Jurkat, Clone E6-1 (cell line): ENCODE measurements around the gene CCZ1B.

DNA sequence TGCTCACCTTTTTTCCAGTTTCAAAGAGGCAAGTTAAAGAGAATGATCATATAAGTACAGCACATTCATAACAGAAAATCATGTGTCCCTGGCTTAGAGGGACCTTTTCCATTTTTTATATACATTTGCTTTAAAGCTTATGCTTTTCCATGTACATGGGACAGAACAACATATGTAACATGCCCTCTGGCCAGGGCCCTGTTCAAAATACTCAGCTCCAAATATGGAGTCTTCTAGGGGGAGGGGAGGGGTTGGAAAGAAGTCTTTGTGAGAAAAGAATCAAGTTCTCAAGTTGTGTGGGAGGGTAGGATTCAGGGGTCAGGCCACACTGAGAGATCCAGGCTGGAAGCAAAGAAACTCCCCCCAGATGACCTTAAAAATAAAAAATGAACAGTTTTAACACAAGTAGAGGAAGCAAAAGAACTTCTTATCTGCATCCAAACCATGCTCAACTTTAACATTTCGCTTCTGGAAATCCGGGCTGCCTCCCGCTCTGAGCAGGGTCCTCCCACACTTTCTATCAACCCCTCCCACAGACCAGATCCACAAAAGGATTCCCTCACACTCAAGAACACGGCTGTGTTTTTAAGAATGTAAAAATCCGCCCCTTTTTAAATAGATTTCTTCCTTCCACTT, 44.1 kb downstream of the CYTH3 start:
- RRBS, result no CpG with 5 or more reads among the region's 5 CpGs

DNA sequence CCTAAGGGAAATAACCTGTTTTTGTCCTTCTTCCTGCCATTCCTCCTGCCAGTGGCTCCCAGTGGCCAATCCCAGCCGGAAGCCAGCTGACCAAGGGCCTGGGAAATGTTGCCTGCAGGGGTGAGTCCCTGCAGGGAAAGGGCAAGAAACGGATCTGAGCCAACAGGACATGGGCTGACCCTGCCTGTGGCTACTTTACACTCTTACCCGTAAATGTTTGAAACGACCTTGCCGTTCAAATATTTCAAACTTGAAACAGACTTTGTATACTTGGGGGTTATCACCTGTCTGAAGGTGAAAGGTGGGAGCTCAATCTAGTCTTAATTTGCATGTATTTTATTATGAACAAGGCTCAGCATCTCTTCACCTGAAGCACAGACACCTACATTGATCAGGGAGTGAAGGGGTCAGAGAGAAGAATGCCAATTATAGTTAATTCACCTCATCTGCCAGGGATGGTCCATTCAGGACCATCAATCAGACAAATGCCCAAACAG, 3.3 kb downstream of the CYTH3 start:
- RRBS, result no CpG with 5 or more reads among the region's 5 CpGs

DNA sequence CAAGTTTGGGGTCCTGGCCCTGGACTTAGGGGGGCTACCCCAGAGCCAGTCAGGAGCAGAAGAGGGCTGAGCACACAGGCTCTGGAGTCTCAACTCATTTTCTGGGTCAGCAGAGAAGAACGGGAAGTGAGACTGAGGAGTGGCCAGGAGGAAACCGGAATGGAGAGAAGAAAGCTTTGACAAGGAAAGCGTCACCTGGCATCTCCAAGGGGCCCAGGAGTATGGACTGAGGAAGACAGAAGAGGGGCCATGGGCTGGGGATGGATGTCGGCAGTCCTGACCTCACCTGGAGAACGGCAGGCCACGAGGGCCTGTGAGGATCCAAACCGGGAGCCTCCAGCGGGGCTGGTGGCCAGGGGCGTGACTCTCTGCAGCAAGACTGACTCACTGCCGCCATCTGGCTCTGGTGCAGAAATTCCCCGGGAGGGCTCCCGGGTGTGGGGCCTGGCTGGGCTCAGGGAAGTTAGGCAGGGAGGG, 23.7 kb downstream of the DAGLB start:
- RRBS, result 80% methylated on average over 5 of the region's 12 CpGs

GRCh38 chr7:6433662-6434271, 14.0 kb downstream of the DAGLB start:
- RRBS, result no CpG with 5 or more reads among the region's 12 CpGs

DNA sequence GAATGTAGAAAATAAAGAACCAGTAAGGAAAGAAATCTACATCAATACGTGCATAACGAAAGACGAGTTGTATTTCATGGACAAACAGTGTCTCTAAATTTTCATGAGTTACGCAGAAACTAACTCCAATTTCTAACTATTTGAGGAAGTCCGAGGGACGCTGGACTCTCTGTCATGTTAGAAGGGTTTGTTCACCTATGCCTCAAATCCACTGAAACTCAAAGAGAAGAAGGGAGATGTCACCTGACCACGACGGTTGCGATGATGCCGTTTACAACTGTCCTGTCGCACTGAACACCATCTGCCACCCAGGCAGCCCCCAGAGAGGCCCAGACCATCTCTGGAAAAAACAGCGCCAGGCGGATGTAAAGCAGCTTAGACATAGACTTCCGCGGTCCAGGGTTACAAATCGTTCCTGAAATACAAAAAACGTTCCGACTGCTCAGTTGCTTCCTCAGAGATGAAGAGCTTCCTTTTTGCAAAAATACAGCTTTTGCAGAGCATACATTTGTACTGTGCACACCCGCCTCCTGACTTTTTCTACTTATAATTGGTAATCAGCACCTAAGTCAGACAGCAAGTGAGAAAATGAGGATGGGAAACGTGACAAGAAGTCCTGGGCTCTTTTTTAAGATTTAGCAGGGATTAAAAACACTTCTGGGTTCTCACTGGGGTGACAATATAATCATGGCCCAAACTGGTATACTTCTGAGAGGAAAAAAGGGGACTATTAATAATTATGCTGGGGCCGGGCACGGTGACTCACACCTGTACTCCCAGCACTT, 11.4 kb downstream of the DAGLB start:
- RRBS, result no CpG with 5 or more reads among the region's 22 CpGs

DNA sequence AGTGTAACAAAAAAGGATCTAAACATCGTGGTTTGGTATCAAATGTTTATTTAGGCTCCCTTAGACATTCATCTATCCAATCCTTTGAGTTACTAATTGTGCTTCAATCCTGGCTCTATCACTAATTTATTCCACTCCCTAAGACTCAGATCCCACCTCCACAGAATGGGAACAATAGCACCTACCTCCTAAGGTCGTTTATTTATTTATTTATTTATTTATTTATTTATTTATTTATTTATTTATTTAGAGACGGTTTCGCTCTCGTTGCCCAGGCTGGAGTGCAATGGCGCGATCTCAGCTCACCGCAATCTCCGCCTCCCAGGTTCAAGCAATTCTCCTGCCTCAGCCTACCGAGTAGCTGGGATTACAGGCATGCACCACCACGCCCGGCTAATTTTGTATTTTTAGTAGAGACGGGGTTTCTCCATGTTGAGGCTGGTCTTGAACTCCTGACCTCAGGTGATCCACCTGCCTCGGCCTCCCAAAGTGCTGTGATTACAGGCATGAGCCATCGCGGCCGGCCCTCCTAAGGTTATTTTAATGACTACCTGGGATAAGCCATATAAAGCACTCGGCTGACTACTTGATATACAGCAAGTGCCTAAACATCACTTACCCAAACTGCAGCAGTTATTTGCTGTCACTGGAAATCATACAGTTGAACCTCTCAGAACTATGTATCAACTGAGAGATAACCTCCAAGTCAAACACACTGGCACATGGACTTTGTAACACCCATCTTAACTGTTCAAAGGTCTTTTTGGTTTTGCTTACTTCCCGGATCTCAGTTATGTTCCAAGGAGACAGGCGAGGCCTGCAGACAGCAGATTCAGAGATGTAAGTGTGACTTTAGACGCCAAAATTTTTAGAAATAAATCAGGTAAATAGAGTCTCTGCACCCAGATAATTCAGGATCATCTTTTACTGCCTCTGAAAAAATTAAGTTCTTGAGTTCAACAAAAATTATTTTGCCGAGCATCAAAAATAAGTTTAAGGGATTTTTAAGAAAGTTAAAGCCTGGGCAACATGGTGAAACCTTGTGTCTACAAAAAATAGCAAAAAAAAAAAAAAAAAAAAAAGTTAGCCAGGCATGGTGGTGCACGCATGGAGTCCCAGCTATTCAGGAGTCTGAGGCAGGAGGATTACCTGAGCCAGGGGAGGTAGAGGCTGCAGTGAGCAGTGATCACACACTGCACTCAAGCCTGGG, 1.8 kb downstream of the KDELR2 start:
- RRBS, result no CpG with 5 or more reads among the region's 23 CpGs

DNA sequence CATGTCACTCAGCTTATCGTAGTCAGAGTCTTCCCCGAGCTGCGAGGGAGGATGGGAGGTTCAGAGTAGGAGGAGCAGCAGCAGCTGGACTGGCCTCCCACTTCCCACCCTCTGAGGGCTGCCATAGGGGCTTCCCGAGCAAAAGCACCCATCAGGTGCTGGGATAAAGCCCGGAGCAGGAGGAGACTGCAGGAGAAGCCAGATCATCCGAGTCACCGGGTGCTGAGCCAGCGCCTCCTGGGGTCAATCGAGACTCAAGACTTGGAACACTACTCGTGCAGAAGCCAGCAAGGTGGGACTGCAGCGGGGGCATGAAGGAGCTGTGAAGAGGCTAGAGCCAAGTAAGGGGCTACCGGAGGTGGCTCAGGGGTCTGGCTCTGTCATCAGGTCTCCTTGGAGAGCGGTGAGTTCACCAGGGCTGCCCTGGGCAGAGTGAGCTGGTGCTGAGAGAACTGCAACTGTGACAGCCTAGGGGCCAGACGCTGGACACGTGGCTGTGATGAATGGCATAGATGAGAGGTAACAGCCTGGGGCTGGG, 22.0 kb upstream of the KDELR2 start:
- RRBS, result no CpG with 5 or more reads among the region's 15 CpGs

GRCh38 chr7:6825886-6826543, at the start of gene CCZ1B:
Gene CCZ1B, minus strand, starts transcription at chr7:6826275.
- RRBS, result no CpG with 5 or more reads among the region's 61 CpGs

GRCh38 chr7:7785130-7785730, 66.8 kb upstream of the RPA3 start:
- RRBS, result no CpG with 5 or more reads among the region's 6 CpGs

GRCh38 chr7:7816079-7816447, 97.7 kb upstream of the RPA3 start:
- RRBS, result no CpG with 5 or more reads among the region's 6 CpGs

DNA sequence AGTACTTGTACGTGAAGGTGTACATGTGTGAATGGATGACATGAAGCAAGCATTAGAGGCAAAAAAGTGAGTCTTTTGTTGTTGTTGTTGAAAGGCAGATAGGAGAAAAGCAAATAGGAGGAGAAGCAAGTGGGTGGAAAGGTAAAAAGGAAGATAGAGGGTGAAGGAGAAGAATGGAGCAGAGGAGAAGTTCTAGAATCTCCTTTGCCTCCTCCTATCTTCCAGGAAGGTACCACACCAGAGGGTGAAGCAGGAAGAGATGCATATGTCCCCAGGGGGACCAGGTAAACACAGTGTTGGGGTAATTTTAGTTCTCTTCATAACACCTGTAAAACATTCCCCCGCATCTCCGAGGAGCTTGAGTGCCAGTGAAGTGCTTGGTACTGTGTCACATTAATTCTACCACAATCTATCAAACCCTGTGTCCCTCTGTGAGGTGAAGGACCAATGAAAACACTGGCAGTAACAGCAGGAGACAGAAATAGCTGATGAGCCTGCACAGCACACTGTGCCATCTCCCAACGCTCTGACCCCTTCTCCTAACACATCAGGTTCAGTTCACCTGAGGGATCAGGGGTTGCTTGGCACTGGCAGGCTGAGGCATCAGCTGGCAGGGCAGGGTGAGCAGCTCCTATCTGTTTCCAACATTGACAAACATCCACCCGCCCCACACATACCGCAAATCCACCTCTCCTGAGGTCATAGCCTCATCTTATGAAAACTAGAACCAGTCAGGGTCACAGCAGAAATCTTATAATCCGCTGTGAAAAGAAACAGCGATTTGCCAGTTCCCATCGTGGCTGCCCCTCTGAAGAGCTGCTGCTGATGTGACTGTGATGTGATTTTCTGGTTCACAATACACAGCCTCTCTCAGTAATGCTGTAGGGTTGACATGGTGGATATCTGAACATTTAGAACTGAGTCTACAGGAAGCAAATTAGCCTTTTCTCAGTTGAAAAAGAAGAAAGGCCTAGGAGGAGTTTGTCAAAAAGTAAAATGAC, 121.0 kb downstream of the ICA1 start:
- RRBS, result no CpG with 5 or more reads among the region's 9 CpGs

DNA sequence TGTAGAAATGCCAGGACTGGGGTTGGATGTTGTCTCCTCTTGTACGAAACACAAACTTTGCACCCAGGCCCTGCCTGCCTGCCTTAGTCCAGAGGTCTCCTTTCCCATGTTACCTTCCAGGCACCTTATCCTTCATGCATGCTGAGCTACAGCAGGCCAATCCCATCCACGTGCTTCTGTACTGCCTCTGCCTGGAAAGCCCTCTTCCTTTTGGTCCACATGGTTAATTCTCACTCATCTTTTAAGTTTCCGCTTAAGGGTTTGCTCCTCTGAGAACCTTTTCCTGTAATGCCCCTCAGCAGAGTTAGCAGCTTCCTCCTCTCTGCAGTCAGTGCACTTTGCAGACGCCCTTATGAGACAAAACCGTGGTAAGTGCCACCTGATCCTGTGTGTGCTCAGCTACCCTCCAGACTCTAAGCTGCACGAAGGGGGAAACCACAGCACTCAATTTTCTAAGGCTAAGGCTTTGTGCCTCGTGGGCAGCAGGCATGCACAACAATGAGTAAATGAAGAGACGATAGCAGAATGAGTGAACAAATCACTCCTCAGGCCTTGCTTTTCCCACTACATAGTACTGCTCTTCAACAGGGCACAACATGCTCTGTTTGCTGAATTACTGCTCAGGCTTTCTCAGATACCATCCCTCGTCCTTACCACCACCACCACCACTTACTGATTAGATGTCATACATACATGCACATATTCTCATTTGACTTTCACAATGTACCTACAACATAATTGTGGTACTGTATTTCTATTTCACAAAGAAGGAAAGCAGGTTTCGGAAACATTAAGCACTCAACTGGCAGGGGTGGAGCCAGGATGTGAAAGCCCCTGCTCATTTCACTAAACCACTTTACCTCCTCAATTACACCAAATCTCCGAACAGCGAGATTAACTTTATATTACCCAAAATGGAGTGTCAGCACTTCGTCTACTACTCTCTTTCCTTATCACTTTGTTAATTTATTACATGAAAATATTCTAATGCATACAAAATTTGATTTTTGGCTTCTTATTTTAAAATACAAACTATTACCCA, 85.5 kb downstream of the ICA1 start:
- RRBS, result no CpG with 5 or more reads among the region's 13 CpGs

GRCh38 chr7:8188339-8188826, 73.6 kb downstream of the ICA1 start:
- RRBS, result no CpG with 5 or more reads among the region's 4 CpGs

- RRBS, result no CpG with 5 or more reads among the region's 1 CpG
These were observed 48.6 kb downstream of the ICA1 start for GRCh38 chr7:8213415-8213740.

- RRBS, result no CpG with 5 or more reads among the region's 4 CpGs
These were observed 7.4 kb downstream of the ICA1 start for GRCh38 chr7:8254489-8254993.

GRCh38 chr7:8283990-8284607, 22.1 kb upstream of the ICA1 start:
- RRBS, result no CpG with 5 or more reads among the region's 3 CpGs

- RRBS, result 49% methylated on average over 7 of the region's 66 CpGs
These were observed 9.4 kb downstream of the NXPH1 start for GRCh38 chr7:8442477-8443449.

DNA sequence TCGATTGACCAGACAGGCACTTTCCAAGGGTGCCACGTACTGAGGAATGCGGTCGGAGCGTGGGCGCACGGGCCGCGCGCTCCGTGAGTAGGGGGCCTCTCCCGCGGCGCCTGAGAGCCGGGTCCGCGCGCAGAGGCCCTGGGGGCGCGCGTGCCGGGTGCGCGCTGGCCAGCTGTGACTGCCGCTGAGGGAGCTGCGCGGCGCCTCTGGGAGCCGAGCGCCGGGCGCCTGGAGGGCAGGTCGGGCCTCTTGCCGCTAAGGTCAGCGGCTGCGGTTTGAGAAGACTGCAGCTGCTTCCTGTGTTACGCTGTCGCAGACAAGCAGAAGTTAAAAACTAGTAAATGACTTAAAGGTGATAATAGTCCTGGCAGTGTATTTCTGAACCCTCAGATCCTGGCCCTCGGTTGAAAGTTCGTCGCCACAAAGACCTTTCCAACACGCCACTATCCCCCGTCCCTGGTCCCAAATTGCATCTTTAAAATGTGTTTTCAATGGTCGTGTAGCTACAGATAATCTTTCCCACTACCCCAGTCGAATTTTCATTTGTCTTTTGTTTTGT, 506 bp upstream of the NDUFA4 start:
- RRBS, result 1% methylated on average over 17 of the region's 45 CpGs

DNA sequence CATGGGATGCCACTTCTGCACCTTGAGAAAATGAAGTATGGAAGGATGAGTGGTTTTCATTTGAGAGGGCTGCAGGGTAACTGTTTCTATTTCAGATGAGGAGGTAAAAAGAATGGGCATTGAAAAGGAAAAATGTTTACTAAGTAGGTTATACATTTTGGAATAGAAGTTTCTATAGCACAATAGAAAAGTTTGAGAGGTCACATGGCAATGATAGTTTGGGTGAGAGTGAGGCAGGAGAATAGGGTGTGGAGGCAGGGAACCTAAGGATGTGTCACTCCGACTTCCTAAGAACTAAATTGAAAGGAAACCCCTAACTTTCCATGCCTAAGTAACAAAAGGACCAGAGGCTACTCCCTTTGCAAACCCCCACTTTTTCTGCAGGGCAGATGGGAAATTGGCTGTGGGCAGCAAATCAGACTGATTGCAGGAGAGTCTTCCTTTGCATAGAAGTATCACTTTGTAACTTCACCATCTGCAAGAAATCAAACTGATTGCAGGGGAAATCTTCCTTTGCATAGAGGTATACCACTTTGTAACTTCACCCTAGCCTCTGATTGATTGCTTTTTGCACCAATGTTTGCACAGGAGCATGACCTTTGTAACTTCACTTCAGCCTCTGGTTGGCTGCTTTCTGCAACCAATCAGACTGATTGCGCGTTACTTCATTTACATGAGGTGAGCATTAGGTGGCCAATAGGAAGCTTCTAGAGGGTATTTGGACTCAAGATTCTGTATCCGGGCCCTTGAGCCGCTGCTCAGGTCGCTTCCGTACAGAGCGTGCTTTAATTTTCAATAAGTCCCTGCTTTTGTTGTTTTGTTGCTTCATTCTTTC, 867 bp upstream of the PHF14 start:
- RRBS, result no CpG with 5 or more reads among the region's 8 CpGs

DNA sequence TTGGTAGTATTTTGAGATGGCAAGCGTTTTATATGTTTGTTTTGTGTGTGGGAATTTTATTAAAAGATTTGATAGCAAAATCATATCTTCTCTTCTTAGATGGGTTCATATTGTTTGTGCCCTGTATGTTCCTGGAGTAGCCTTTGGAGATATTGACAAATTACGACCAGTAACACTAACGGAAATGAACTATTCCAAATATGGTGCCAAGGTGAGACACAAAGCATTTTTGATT, 49.0 kb downstream of the PHF14 start:
- RRBS, result no CpG with 5 or more reads among the region's 3 CpGs